CMK (cell line): ENCODE results near the genes OR5D16, OR5M8, OR5M11 and P2RX3.

DNA sequence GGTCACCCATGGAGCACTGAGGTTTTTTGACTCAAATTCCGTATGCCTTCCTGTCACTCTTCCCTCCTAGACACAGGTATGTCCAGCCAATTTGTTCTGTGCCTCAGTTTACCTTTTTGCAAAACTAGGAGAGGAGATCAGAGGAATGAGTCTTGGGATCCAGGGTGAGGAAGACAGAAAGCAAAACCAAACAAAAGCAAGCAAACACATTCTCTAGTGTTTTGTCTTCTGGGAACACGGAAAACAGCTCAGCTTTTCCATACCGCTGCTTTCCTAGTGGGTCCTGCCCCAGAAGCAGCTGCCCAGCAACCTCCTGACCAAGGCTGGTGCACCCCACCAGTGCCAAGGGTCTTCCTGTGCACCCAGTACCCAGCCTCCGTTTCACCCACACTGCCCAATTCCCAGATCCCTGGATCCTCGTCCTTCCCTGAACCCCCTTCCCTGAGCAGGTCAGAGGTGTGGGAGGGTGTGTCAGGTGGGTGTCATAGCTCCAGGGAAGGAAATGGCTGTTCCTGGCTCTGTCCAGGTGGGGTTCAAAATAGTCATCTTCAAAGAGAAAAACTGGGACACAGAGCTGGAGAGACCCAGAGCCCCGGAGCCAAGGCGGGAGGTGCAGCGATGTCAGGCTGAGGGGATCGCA is 926 bp downstream of the C1QTNF4 start:
- RRBS = no CpG with 5 or more reads among the region's 9 CpGs

DNA sequence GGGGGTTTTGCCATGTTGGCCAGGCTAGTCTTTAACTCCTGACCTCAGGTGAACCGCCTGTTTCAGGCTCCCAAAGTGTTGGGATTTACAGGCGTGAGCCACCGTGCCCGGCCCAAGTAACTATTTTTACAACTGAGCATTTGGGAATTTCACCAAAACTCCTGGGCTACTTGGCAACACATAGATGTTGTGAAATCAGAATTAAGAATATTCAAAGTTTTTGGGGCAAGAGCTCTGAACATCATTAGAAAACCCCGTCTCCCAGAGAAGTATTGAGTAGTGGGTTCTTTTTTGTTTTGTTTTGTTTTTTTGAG is 1.8 kb downstream of the MTCH2 start:
- RRBS = no CpG with 5 or more reads among the region's 5 CpGs

GRCh38 chr11:47716464-47717031 is 1.4 kb upstream of the AGBL2 start:
- RRBS = no CpG with 5 or more reads among the region's 7 CpGs

DNA sequence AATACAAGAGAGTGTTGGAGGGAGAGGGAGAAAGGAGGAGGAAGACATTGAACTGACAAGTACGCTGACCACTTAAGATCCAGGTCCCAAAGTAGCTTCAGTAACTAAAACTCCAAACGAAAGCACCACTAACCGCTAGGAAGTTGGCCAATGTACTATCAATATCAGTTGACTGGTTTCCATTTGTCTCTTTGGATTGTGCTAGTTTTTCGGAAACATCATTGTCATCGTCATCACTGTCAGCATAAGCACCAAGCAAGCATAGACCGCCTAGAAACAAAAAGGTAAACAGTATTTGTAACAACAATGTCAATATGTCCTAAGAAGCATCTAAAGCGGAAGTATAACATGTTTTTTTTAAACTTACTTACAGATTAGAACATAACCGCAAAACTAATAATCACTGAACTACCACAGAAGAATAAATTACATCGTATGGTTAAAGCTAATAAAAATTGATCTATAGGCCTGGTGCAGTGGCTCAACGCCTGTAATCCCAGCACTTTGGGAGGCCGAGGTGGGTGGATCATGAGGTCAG is 12.7 kb downstream of the FNBP4 start:
- RRBS = no CpG with 5 or more reads among the region's 11 CpGs

DNA sequence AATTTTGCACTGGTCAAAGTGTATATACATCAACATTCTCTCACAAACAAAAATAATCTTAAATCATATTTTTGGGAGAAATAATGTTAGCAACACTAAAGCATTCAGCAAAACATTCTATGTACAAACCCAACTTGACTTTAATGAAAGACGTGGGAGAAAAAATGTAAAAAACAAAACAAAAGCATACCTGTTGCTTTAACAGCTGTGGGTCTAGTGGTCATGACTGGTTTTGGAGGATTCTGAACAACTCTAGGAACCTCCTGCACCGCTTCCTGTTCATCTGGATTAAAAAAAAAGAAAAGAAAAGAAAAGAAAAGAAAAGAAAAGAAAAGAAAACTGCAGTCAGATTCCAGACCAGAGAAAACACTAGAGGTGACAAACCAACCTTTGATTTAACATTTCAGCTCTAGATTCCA is 2.1 kb downstream of the FNBP4 start:
- RRBS = no CpG with 5 or more reads among the region's 2 CpGs

DNA sequence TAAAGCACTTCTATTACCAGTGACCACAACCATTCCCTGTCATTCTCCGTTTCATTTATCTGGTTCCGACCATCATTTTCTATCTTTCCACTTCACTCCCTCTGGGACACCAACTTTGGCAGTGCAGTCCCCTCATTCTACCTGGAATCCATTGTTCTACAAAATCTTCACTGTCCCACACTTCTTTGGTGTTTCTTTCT is 881 bp upstream of the NUP160 start:
- RRBS = no CpG with 5 or more reads among the region's 2 CpGs

DNA sequence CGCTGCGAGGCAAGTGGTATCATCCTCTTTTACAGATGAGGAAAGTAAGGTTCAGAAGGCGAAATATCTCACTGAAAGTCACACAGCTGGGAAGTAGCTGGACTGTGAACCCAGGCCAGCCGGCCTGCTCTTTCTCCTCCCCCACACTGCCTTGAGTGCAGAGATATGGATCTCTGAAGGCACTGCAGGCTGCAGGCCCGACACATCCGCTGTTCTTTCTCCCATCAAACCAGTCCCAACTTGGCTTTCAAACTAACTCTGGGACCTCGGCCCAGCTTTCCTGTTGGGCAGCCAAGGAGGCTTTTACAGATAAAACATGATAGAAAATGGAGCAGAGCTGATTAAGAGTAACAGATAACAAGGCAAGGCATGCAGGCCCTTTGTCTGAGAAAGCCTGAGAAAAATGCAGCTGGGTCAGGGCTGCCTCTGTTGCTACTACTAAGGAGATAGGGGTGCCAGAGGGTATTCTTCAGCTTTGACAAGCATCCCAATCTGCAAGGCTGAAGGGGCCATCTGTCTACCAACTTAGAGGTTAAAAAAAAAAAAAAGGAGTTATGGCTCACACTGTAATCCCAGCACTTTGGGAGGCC is 63.9 kb upstream of the PTPRJ start:
- RRBS = no CpG with 5 or more reads among the region's 7 CpGs

DNA sequence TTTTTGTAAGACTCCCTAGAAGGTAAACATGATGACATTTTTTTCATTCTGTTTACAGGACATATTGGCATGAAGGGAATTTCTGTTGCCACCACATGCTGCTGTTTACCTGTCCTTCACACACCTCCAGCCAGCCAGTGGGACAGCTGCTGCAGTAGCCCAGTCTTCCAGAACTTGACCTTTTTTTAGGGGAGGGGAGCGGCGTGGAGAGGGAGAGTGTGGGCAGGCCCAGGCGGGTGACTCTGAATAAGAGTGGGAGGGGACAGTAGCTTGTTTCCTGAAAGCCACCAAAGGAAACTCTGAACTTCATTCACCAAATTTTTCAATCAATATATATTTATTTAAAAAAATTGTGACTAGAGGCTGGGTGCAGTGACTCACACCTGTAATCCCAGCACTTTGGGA is 55.9 kb upstream of the PTPRJ start:
- RRBS = no CpG with 5 or more reads among the region's 3 CpGs

DNA sequence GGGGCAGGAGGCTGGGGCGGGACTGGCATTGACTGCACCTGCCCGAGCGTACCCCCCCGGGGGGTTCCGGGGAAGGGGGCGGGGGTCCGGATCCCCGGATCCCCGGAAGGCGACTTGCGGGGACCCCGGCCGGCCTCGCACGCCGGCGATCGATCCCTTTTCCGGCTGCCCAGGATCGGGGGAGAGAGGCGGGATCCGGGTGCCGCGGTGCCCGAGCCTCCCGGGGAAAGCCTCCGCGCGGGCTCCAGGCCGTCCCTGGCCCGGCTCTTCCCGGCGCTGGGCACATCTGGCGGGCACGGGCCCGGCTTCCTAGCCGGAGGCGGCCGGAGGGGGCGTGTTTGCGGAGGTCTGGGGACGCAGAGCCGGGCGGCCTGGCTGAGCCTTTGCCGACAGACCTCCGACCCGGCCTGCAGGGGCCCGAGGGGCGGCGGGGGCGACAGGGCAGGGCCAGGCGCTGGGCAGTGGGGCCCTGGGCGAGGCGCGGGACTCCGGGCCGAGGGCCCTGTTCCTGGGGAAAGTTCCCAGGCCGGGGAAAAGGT is 744 bp downstream of the PTPRJ start:
- RRBS = 30% methylated on average over 28 of the region's 58 CpGs

DNA sequence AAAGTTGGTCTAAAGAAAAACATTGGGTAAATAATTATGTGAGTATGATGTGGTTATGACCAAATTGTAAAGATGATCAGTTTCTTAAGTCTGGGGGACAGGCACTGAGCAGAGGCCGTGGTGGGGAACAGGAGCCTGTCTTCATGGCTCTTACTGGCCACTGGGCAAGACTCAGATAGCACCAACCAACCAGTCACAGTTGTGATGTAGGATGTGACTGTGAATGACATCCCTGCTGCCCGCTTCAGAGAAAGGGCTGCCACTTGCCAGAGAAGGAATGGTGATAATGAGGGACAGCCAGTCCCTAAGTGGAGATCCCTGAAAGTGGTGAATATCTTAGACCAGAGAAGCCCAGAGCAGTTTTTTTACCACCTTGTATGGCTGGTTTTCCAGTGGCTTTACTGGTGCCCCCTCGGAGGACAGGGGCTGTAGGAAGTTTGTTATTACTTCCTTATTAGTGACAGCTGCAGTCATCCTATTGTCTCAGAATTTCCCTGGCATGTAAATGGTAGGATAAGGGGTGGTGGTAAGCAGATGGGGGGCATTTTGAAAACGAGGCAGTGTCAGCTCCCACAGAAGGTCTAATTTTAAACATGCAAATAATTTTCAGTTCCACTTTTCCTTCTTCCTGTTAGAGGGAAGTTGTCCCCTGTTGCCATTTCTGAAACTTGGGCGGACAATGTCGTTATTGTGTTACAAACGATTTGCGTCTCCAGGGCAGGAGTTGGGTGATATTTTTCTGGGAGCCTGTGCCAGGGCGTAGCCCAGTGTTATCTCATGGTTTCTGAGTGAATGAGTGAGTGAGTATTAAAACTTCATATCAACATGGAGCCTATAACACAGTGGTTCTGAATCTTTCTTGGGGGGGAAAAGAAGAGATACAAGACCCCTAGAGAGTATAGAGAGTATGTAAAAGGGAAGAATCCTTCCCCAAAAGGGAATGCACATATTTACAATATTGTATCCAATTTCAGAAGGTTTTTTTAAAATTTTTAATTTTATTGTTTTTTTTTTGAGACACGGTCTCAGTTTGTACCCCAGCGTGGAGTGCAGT is 7.3 kb downstream of the PTPRJ start:
- RRBS = no CpG with 5 or more reads among the region's 11 CpGs

GRCh38 chr11:48035014-48035769 is 54.8 kb downstream of the PTPRJ start:
- RRBS = no CpG with 5 or more reads among the region's 12 CpGs

DNA sequence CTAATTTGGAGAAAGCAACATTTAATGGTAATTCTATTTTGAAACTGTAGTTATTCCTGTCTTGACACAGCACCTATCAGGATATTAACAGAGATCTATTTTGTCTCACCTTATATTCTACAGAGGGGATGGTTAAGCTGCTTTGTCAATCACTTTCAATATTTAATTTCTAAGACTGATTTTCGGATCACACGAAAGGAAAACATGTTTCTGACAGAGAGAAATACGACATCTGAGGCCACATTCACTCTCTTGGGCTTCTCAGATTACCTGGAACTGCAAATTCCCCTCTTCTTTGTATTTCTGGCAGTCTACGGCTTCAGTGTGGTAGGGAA is at the start of gene OR5D16:
Gene OR5D16 (plus strand): TSS at position 205 of the 335 bp plus-strand sequence.
- RRBS = no CpG with 5 or more reads among the region's 4 CpGs

- RRBS = no CpG with 5 or more reads among the region's 5 CpGs
Observed at GRCh38 chr11:56491293-56491640, at the start of gene OR5M8. Gene OR5M8 (minus strand): TSS chr11:56491370.

DNA sequence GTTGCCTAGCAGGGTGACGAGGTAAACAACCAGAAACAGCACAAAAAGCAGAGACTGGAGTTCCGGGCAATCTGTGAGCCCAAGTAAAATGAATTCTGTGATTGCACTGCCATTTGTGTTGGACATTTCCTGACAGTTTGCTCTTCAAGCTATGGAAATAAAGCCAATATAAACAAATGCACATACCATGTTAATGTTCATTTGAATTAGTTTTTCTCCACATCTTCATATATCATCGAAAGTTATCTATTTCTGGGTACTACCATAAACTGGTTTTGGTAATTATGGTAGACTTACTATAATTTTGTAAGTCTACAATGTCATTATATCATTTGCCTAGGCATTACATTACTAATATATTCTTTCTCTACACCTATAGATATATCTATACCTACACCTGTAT is at the start of gene OR5M11:
Gene OR5M11 (minus strand): TSS at position 126 of the 403 bp plus-strand sequence.
- RRBS = no CpG with 5 or more reads among the region's 3 CpGs

- RRBS = no CpG with 5 or more reads among the region's 6 CpGs
Observed at GRCh38 chr11:56884822-56885644, 103.7 kb upstream of the OR5AK2 start.

GRCh38 chr11:57275625-57276038 is 38.6 kb upstream of the APLNR start:
- RRBS = no CpG with 5 or more reads among the region's 3 CpGs

- RRBS = no CpG with 5 or more reads among the region's 10 CpGs
Observed at GRCh38 chr11:57303892-57304270, 20.9 kb downstream of the TNKS1BP1 start.

GRCh38 chr11:57308255-57308840 is 16.4 kb downstream of the TNKS1BP1 start:
- RRBS = no CpG with 5 or more reads among the region's 8 CpGs

- RRBS = 27% methylated on average over 3 of the region's 11 CpGs
Observed at GRCh38 chr11:57311614-57312077, 13.1 kb downstream of the TNKS1BP1 start.

DNA sequence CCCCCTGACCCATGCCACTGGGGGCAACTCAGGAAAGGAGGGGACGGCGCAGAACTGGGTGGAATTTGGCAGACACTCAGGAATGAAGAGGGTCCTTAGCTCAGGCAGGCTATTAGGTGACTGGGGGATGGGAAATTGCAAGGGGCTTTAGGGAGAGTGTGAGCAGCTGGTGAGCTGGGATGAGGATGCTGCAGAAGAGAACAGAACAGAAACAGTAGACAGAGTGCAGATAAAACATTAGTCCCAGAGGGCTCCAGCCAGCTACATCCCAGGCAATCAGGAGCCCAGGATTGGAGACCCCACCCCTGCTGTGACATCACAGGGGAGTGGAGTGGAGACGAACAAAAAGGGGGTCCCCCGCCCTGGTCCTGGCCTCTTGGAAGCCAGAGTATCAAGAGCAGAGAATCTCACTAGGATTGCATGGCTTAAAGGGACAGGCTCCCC is at the start of gene P2RX3:
Gene P2RX3 (plus strand): TSS at position 371 of the 444 bp plus-strand sequence.
- RRBS = no CpG with 5 or more reads among the region's 4 CpGs